Measurements from ENCODE around the gene IFTAP.

GRCh38 chr11:35211102-35211477 lies 72.1 kb downstream of the CD44 start:
- PRO-cap: no peak
- RAMPAGE, long total RNA, 3 experiments: no peak in any of the 3 experiments

GRCh38 chr11:35247350-35247788 lies 108.4 kb downstream of the CD44 start:
- PRO-cap: no peak
- RAMPAGE, long total RNA, 3 experiments: no peak in any of the 3 experiments

DNA sequence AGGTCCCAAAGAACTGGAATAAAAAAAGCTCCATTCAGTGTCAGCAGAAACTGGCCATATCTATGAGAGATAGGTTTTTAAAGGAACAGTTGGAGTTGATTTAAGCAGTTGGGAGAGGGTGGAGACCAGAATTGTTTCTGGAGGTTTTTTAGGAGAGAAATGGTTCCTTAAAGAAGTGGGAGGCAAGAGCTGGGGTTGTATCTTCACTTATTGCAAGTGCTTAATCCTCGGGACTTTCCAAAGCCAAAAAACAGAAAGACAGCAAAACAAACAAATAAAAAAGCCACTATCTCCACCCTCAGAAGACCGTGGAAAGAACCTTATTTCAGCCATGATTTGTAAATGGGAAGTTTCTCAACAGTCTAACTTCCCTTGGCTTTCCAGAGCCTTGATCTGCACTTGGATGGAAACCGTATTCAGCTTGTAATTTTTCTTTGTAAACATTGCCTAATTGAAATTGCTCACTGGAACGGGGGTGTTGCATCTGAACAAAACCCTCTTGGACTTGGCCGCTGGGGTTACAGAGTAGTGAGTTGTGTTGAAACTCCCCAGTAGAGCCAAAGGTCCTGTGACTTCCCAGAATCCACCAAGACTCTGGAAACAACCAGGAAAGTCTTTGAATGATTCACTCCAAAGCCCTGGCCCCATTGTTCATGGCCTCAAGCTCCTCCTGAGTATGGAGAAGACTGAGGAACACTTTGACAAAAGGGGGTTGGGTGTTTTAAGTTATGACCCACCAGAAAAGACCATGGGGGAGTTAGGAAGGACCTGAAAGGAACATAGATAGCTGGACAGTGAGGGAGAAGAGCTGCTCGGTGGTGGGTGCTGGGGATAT lies 115.5 kb downstream of the SLC1A2 start:
- PRO-cap: no peak
- RAMPAGE, long total RNA, 3 experiments: no peak in any of the 3 experiments

DNA sequence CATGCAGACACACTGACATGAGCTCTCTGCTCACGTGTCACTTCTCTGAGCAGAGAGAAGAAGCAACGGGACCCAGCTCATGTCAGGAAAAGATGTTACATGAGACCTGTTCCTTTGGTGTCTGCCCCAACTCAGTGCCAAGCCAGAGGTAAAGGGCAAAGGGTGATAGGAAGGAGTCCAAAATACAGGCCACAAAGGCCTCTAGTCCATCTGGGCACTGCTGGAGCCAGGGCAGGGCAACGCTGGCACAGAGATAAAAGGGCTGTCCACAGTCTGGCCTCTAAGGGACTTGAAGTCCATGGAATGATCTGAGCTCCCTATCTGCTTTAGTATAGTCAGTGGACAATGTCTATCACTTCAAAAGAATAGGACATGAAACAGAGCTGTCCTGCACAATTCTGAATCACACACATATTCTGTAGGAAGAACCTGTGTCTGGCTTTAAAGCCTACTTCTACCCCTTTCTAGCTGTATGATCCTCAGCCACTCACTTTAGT lies 79.2 kb downstream of the SLC1A2 start:
- PRO-cap: no peak
- RAMPAGE, long total RNA, 3 experiments: no peak in any of the 3 experiments

DNA sequence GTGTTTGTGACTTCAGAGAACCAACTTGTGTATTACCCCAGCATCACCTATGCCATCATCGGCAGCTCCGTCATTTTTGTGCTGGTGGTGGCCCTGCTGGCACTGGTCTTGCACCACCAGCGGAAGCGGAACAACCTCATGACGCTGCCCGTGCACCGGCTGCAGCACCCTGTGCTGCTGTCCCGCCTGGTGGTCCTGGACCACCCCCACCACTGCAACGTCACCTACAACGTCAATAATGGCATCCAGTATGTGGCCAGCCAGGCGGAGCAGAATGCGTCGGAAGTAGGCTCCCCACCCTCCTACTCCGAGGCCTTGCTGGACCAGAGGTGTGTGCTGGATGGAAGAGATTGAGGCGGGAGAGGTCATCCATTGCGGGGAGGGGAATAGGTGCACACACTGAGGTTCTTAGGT lies 62.1 kb downstream of the COMMD9 start:
- PRO-cap: no peak
- RAMPAGE, long total RNA, 3 experiments: no peak in any of the 3 experiments

DNA sequence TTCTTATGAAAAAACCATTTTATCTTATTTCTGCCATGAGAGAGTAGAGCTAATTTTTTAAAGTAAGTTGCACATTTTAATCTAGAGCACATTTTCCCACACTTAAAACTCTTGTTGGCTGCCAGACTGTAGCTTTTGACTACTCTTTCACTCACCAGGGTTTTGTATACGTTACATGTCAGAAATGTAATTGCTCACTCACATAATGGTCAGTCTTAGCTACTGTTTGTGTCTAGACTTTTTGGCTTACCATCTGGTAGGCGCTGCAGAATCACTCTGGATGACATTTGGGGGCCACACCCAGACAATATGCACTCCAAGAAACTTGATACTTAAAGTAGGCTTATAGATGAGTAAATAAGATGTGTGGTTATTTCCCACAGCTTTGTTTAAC lies 88.9 kb downstream of the PRR5L start:
- PRO-cap: no peak
- RAMPAGE, long total RNA, 3 experiments: no peak in any of the 3 experiments

DNA sequence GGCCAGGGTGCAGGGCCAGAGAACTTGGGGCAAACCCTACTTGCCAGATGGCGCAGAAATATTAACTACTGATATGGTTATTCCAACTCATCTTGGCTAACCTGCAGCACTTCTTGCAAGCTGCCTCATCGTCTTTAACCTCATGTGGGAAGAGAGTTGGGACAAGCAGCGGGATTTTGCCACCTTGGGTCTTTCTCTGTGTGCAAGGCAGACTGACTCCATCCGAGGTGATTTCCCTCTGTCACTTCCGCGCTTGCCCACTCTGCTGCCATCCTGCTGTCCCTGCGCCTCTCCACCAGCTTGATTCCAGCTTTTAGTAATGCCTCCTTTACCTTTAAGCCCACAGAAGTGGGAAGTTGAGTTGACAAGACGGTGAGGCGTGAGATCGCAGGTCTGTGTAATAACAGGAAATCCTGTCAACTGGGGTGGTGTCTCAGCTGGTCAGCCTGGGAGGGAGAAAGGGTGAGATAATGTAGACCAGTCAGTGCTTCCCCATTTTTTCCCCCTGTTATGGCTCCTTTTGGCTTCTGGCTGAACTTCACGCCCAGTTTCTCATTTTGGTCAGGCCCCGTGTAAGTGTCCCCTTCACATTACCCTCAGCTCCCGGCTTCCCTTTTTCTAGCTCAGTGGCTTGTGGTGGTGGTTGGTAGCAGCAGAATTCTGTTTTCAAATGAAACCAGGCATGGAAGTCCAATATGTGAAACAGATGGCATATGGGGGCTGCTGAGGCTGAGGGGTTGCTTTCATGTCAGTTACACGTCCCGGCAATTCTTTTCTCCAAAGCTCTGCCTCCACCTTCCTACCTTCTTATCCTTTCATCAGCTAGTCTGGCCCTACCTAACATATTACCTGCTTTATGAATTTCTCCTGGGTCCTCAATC lies 98.9 kb downstream of the TRAF6 start:
- PRO-cap: no peak
- RAMPAGE, long total RNA, 3 experiments: no peak in any of the 3 experiments

GRCh38 chr11:36454424-36455626 lies 55.2 kb downstream of the TRAF6 start:
- PRO-cap: no peak
- RAMPAGE, long total RNA, 3 experiments: no peak in any of the 3 experiments

GRCh38 chr11:36455627-36456581 lies 54.2 kb downstream of the TRAF6 start:
- PRO-cap: no peak
- RAMPAGE, long total RNA, 3 experiments: no peak in any of the 3 experiments

DNA sequence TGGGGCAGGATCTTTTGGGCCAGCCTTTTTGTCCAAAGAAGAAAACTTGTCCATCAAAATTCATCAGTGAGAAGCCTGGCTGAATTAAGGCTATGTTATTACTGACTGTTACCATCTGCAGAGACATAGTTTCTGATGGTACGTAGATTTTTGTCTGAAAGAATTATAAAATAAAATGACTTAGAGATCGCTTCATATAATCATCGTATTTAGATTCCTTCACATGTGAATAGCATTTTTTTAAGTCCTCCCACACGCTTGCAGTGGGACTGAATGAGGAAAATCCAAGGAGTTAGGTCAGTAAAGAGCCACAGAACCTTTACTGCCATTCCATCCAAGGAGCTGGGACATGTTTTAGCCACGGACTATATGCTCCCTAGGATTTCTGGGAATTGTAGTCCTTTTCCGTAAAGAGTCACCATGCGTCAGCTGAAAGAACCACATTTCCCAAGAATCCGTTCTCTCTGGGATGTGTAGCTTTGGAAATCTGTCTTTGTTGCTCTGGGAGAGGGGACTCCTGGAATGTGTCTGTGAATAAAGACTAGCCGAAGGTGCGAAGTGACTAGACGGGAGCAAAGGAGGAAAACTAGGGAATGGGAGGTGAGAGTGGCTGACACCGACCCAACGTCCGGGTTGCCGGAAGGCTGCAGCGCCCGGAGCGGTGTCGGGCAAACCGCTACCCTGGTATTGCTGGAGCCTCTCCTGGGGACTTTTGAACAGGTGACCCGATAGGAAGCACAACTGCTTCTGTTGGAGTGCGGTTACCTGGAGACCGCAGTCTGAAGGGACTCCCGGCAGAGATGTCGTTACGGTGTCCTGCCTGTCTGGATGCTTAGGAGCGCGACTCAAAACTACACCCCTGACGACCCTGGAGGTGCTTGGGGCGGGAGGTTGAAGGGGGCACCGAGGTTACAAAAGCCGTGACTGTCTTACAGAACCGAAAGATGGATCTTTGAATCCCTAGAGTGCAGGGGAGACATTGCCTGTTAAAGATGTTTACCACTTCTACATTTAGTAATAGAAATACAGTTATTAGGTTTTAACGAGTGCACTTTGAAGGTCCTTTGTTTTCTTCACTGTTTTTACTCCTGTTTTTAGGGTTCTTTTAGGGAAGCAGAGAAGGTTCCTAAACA lies at the start of gene IFTAP:
TSS of gene IFTAP (plus strand) at position 461 of the 1,133 bp plus-strand sequence.
- PRO-cap: unidirectional peak, plus-strand start at position 490 of the sequence
- RAMPAGE, long total RNA, 3 experiments: start-site peak on the plus strand in 3 of 3 experiments, centred at positions 485 to 500 of the sequence, 19 to 117 reads per replicate

DNA sequence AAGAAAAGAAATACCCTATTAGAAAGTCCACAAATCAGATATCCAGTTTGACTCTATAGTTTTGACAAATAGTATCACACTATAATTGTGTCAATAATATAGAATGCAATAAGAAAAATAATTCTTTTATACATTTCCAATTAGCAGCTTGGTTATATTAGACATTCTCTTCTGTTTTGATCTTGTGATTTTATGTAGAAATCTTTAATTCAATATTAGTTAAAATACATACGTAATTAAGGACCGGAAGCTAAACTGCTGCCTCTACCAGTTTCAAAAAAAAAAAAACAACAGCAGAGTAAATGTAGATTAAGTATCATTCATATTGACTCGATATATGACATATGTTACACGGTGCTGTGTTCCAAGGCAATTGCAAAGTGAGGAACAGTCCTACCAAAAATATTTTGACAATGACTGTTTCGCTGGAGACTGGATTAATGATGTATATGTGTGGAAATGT lies 1910.4 kb upstream of the RAG2 start:
- PRO-cap: no peak
- RAMPAGE, long total RNA, 3 experiments: no peak in any of the 3 experiments

DNA sequence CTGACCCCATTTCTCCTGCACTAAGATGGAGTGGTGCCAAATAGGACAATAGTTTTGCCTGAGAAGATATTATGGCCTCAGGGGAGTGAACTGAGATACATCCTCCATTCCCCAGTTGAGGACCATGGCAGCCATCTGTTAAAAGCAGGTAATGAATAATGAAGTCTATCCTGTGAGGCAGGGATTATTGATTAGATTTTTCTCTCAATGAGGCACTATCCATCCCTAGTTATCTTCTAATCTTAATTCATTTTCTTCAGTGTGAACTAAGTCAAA lies 1530.8 kb downstream of the LRRC4C start:
- PRO-cap: no peak
- RAMPAGE, long total RNA, 3 experiments: no peak in any of the 3 experiments

DNA sequence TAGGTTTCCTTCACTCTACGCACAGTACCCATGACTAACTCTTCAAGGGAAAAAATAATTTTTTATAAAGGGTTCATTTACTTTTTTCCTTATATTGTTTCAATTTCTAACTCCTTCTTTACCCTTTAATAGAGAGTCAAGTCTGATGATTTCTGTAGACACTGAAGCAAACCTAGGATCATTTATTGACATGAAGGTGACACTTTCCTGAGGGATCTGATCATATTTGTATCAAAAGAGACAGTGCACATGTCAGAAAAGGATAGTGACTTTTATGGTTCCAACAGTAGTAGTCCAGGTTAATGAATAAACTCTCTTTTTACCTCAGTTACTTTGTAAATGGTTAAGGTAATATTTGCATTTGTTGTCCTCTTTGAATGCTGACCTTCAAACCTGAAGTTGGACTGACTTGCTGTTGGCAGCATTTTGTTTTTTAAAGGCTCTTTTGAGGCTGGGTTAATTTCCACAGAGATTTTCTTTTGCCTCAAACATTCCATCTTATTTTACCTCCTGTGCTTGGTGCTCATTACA lies 1071.9 kb downstream of the LRRC4C start:
- PRO-cap: no peak
- RAMPAGE, long total RNA, 3 experiments: no peak in any of the 3 experiments

GRCh38 chr11:40576268-40576585 lies 883.2 kb downstream of the LRRC4C start:
- PRO-cap: no peak
- RAMPAGE, long total RNA, 3 experiments: no peak in any of the 3 experiments

DNA sequence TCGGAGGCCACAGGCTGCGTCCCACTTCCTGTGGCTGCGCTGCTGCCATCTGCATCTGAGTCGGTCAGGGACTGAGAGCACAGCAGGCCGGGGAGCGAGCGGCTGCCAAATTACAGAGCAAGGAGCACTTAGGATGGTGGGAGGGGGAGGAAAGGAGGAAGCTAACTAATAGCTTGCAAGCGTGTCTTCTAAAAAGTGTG lies 42.6 kb upstream of the API5 start:
- PRO-cap: no peak
- RAMPAGE, long total RNA, 3 experiments: no peak in any of the 3 experiments

GRCh38 chr11:43359114-43360112 lies 693 bp downstream of the TTC17 start:
- PRO-cap: unidirectional peak, plus-strand start at chr11:43359258
- RAMPAGE, long total RNA, 3 experiments: no peak in any of the 3 experiments

DNA sequence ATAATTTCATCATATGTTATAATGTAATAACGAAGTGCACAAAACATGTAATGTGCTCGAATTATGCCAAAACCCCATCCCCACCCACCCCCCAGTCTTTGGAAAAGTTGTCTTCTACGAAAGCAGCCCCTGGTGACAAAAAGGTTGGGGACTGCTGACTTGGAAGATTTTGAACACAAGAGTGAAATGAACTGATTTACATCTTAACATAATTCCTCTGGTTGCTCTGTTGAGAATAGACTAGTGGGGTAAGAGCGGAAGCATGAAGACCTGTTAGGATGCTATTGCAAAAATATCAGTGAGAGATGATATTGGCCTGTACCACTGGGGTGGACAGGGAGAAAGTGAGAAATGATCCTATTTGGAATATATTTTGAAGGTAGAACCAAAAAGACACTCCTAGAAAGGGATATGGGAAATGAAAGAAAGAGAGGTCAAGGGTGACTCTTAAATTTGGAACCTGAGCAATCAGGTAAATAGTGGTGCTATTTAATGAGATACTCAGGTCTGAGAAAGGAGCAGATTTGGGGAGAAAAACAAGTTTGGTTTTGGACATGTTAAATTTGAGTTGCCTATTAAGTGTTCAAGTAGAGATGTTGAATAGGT lies 63.1 kb downstream of the TTC17 start:
- PRO-cap: no peak
- RAMPAGE, long total RNA, 3 experiments: no peak in any of the 3 experiments

- PRO-cap: unidirectional peak, minus-strand start at chr11:43681329
- RAMPAGE, long total RNA, 3 experiments: no peak in any of the 3 experiments
Measured at GRCh38 chr11:43681231-43681468, 612 bp downstream of the HSD17B12 start.

- PRO-cap: no peak
- RAMPAGE, long total RNA, 3 experiments: no peak in any of the 3 experiments
Measured at GRCh38 chr11:43681678-43681993, 1.1 kb downstream of the HSD17B12 start.

DNA sequence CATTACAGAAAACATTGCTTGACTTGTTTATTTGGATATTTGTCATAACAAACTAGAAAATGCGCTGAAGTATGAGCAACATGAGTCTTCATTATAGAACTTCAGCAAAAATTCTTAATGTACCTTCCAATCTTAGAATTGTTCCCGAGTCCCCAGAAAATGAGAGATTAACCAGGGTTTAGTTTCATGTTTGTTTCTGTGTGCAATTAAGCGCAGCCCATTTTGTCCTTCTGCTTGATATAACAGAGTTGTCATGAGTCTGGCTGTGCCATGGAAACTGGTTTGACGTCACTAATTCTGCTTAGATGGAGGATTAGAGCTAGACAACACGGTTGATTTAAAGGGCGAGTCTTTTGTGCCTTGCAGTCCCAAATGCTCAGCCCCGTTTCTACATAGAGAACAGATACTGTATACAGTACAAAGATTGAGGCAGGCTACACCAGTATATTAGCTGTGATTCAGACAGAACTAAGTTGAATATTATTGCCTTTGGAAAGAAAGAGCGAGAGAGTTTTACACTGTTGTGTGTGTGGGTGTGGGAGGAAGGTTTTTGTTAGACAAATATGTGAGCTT lies 45.6 kb upstream of the ALKBH3 start:
- PRO-cap: no peak
- RAMPAGE, long total RNA, 3 experiments: no peak in any of the 3 experiments